ENCODE data around the gene TEKT4.

DNA sequence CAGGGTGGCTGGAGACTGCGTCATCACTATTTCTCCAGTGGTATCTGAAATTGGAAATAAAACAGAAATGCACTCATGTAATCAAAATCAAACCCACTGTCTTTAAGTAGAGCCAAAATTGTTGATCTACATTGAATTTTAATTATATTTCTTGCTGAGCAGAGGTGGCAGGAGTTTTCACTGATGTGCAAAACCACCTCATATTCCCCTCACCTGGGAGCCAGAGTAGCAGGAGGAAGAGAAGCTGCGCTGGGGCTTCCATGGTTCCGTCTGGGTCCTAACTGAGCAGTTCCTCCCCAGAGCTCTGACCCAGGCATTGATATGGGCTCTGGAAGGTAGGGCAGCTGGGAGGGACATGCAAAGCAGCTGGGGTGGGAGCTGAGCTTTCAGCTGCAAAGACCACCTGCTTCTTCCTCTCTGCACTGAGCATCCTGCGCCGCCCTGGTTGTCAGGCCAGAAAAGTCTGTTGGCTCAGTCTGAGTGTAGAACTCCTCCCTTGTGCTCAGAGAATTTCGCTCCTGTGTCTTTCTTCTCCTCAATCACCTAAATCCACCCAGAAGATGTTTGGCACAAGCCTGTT, 394.0 kb downstream of the RPIA start:
- PRO-cap = no peak
- RAMPAGE, long total RNA = no peak

DNA sequence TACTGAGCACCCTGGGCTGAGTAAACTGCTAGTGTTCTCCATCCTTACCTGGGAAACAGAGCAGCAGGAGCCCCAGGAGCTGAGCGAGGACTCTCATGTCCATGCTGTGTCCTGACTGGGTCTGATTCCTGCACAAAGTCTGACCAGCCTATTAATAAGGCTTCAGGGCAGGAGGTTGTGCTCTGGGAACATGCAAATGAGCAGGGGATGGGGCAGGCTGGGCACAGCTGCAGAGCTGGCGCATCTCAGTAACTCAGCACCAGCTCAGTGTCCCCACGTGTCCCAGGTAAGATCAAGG, 408.7 kb downstream of the RPIA start:
- PRO-cap = no peak
- RAMPAGE, long total RNA = no peak

DNA sequence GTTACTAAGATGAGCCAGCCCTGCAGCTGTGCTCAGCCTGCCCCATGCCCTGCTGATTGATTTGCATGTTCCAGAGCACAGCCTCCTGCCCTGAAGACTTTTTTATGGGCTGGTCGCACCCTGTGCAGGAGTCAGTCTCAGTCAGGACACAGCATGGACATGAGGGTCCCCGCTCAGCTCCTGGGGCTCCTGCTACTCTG, 1170.8 kb downstream of the RPIA start:
- PRO-cap = no peak
- RAMPAGE, long total RNA = no peak

DNA sequence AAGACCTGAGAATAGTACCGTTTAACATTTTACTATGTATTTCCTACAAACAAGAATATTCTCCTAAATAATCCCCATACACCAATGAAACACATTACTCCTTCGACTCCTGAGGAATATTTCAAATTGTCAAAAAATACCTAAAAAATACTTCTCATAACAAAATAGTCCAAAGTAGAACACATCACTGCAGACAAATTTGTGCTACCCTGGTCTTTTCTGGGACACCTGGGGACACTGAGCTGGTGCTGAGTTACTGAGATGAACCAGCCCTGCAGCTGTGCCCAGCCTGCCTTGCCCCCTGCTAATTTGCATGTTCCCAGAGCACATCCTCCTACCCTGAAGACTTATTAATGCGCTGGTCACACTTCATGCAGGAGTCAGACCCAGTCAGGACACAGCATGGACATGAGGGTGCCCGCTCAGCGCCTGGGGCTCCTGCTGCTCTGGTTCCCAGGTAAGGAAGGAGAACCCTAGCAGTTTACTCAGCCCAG, 1518.2 kb downstream of the RPIA start:
- PRO-cap = no peak
- RAMPAGE, long total RNA = no peak

- PRO-cap = no peak
- RAMPAGE, long total RNA = no peak
Measured at GRCh38 chr2:90220548-90221140, 1529.2 kb downstream of the RPIA start.

- PRO-cap = no peak
- RAMPAGE, long total RNA = no peak
Measured at GRCh38 chr2:94208151-94208712, 378.9 kb upstream of the AQP7B start.

DNA sequence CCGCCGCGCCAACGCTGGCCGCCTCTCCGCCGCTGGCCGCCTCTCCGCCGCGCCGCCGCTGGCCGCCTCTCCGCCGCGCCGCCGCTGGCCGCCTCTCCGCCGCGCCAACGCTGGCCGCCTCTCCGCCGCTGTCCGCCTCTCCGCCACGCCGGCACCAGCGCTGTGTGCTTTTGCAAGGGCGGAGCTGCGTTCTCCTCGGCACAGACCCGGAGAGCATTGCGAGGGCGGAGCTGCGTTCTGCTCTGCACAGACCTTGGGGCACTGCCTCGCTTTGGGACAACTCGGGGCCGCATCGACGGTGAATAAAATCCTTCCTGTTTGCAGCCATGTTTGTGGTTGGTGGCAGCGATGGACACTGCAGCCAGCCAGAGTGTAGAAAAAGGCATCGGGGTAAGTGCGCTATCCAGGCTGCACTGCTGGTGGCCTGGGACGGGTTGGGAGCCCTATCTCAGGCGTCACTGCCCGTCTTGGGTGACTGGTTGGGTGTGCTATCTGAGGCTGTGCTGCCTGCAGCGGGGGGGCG, 378.3 kb upstream of the AQP7B start:
- PRO-cap = bidirectional peak, plus-strand start at position 368 of the sequence, minus-strand start at position 166 of the sequence
- RAMPAGE, long total RNA = no peak

- PRO-cap = no peak
- RAMPAGE, long total RNA = no peak
Measured at GRCh38 chr2:94218907-94220119, 367.8 kb upstream of the AQP7B start.

- PRO-cap = no peak
- RAMPAGE, long total RNA = no peak
Measured at GRCh38 chr2:94220356-94221006, 366.6 kb upstream of the AQP7B start.

DNA sequence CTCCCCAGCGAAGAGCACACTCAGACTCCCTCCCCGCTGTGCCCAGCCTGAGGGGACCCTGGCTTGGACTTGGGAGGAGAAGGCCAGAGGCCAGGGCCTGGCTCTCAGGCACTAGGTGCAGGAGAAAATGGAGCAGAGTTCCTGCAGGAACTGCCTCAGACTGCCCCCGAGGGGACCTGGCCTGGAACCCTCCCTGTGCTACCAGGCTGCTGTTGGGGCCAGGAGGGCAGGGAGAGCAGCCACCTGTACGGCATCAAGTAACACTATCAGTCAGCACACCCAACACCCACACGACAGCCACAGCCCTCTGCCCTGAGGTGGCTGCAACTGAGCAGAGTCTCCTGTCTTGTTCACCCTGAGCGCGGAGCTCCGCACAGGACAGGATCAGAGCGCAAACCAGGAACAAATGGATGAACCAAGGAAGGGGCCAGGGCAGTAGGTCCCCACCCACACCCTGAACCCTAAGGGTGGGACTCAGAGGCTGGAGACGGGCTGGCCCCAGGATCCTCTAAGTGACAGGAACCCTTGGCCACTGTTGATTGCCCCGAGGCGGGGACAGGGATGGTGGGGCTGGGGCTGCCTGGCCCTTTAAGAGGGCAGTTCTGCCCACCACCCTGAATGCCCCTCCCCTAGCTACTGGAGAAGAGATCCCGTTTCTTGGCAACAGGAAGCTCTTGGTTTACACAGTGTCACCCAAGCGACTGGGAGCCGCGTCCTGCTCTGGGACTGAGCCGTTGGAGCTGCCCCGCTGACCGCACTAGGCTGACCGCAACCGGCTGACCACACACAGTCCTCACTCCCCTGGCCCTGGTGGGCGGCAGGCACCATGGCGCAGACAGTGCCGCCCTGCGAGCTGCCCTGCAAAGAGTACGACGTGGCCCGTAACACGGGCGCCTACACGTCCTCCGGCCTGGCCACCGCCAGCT, at the start of gene TEKT4:
Gene TEKT4, plus strand, starts transcription at position 677 of the 926 bp plus-strand sequence.
- PRO-cap = no peak
- RAMPAGE, long total RNA = no peak

- PRO-cap = no peak
- RAMPAGE, long total RNA = no peak
Measured at GRCh38 chr2:94985442-94985888, 40.0 kb upstream of the MAL start.

DNA sequence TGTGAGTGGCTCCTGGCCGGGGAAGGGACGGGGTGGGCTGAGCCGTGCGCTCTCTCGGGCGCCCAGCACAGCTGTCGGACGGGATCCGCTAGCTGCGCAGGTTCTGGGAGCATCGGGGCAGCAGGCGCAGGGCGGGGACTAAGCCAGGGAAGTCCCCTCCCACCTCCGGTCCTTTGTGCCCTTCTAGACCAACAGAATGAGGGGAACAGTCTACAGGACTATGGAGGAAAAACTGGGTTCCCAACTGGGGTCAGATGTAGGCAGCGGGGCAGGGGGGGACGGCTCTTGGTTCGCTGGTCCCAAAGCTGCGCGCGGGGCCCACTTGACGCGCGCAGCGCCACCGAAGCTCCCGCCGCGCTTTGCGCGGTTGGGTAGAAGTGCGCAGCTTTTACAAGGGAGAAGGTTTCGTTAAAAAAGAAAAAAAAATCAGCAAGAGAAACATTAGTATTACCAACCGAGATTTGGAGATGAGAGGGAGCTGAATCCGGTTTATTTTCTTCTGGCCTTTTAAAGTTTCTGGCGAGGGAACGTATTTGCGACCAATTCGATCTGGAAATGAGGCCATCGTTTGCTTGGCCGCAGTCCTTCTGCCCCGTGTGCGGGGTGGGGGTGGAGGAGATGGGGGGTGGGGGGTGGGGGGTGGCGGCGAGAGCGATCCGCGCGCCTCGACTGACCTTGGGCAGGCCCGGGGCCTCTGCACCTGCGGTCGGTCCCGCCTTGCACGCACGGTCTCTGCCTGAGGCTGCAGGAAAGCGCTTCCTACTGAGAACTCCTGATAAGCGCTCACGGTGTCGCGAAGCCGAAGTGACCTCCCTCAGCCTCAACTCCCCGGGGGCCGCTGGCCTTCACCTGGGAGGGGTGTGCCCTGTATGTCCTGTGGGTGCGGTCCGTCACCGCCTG, 627 bp downstream of the MAL start:
- PRO-cap = no peak
- RAMPAGE, long total RNA = no peak

DNA sequence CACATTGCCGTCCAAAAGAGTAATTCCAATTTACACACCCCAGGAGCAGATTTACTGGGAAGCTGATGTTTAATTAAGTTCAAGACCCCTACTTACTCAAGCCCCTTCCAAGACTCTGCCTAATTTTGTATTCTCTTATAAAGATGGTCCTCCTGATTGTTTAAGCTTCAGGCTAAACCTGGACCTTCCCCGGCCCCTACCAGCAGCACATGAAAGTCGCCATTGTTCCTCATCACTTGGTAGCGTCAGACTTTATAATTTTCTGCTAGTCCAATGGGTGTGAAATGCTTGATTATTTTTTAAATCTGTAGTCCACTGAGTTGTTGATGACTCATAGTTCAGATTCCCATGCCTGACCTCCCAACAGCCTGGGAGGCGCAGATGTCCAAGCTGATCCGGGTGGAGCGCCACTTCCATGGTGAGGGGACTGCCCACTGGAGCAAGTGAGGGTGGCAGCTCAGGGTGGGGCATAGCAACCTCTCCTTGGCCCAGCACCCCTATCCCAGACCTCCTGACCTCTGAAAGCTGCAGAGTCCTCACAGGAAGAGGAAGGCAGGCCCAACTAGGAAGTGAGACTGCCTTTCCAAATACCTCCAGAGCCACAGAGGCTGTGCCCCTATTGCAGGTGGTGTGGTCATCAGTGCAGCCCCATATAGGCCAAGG, 4.3 kb downstream of the MAL start:
- PRO-cap = no peak
- RAMPAGE, long total RNA = no peak

DNA sequence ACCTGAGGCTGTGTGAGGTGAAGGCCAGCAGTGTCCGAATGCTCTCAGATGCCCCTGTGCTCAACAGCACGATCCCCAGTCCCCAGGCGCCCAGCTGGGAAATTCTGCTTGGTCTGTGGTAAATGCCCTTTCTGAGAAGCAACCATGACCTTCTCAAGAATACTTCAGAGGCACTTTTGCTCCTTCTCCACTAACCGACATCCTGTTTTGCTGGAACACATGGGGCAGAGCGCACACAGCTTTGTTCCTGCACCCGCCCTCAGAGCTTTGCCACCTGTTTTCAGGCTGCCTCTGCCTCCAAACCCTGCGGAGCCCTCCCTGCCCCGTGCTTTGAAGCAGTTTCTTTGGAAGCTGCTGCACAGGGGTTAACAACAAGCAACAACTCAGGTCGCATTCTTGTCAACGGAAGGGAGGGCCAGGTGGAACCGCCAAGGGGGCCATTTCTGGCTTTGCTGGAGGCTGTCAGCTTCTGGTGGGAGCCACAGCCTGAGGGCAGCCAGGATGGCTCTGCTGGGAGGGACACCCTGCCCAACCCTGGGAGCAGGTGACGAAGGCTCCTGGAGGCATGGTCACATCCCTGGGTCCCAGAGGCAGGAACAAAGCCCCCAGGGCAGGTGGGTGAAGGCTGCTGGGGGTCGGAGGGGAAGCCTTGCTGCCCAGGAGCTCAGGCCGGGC, 46.9 kb downstream of the MRPS5 start:
- PRO-cap = no peak
- RAMPAGE, long total RNA = no peak

DNA sequence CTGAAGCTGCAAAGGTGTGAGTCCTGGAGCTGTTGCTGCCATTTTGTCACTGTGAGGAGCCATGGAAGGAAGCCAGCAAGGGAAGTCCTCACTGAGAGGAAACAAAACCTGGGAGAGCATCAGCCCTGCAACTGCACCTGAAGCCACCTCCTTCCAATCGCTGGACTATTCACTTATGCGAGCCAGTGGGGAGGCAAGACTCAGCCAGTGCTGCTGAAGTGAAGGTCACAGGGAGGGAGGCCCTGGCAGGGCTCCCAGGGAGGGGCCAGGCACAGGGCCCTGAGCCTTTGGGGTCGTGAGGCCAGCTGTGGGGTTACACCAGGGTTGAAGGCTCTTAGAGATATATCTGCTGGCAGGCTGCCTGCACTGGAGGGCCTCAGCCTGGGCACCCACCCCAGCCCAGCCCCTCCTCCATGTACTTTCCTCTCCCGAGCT, 10.7 kb upstream of the FAHD2A start:
- PRO-cap = no peak
- RAMPAGE, long total RNA = no peak

GRCh38 chr2:96022354-96023236, 12.1 kb downstream of the GPAT2 start:
- PRO-cap = no peak
- RAMPAGE, long total RNA = no peak

GRCh38 chr2:96131267-96131940, 6.9 kb downstream of the ASTL start:
- PRO-cap = no peak
- RAMPAGE, long total RNA = no peak

DNA sequence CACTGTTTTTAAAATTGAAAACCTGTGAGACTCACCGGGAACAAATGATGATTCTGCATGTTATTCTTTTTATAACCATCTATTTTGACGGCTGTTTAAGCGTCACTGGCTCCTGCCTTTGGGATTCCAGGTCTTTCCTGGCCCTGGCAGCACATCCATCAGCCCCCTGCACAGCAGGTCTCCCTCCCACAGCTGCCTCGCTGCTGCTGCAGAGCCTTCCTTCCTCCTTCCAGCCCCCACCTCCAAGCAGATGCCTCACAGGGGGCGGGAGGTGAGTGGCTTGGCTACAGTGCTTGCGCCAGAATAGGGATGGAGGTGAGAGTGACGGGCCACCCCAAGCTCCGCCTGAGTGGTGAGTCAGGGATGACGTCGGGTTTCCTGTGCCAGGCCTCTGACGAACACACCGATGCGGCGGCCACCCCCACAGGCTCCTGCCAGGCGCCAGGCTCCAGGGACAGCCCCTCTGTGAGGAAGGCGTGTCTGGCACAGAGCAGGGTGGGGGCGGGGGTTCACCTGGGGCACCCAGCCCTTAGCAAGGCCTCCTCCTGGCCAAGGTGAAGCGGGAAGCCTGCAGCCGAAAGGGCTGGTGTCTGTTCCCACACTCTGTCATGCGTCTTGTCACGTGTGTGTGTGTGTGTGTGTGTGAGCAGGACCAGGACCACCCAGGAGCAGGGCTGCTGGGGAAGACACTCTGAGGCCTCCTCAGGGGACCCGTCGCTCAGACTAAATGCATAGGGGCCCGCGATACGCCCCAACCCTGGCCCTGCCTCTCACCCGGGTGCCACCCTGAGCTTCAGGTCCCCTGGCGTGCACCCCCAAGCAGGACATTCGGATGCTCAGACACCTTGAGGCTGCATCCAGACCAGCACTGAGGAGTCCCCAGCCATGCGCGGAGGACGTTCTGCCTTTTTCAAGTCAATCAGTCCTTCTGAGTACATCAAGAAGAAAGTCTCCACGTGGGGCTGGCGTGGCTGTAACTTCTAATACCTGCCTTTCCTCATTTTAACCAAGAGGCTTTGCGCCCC, 3.4 kb upstream of the DUSP2 start:
- PRO-cap = bidirectional peak, plus-strand start at position 403 of the sequence, minus-strand start at position 323 of the sequence
- RAMPAGE, long total RNA = no peak

GRCh38 chr2:96240250-96240873, 25.4 kb downstream of the TMEM127 start:
- PRO-cap = no peak
- RAMPAGE, long total RNA = no peak

- PRO-cap = no peak
- RAMPAGE, long total RNA = no peak
Measured at GRCh38 chr2:96265092-96265794, 554 bp downstream of the TMEM127 start.